ENCODE measurements around a stretch of chr15.

DNA sequence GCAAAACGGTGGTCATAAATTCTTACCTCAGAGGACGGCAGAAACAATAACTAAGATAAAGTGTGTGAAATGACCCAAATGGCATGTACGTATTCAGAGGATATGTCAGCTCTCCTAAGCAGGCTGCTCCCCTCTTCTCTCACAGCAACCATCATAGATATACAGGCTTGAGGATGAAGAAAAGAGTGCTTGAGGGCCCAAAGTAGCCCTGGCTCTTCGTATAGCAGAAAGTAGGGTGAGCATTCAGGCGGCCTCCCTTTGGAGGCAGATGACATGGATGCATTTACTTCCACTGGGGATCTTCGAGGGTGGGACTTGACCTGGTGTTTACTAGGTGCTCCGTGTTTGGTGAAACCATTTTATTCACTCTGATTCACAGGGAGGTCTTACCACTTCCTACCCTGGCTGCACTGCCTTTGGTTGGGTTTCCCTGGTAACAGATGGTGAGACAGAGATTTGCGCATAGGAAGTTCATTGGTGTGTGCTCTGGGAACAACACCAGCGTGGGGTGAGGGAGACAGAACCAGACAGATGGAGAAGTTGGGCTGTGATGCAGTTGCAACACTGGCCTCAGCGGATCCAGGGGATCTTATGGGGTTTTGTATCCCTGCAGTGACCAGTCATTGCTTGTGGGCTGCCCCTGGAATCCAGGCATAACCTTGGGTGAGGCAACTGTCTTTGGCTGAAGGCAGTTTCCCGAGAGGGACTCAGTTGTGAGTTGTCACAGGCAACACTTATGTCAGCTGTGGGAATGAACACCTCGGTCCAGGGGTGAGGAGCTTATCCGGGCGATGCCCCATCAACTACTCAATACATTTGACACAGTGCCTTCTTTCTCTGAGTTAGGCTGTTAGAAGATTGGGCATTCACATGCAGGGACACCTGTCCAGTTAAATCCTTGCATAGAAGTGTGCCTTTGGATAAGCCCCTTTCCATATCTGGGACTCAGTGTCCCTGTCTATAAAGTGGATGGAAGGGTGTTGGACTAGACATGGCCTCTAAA lies 12.5 kb upstream of the IL16 start:
- PRO-cap, 2 experiments: no peak in any of the 2 experiments

DNA sequence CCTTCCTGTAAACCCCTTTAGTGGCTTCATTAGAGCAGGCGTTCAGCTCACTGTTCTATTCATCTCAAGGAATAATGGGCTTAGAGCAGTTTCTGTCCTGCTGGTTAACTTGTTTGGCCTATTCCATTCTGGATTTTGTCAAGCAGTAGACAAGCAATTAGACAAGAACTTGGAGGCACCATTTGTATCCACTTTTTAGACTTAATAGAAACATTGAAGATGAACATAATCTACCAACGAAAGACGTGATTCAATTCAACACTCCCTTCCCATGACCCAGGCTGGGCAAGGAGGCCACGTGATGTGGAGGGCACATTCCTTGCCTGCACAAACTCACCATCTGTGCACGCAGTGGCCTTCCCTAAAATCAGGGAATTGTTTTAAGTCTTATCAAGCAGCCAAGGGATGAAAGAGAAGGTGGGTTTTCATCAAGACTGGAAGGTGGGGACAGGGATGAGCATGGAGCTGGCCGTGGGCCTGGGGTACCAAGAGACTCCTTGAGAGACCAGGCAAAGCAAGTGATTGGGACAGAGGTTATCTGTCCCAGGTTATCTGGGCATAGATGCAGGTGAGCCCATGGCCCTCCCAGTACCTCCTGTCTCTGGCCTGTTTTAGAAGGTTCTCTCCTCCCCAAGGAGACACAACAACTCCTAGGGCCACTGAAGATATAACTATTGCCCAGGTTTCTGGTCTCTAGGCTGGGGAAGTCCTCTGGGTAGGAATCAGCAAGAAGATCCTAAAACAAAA lies 13.4 kb downstream of the STARD5 start:
- PRO-cap, 2 experiments: no peak in any of the 2 experiments

DNA sequence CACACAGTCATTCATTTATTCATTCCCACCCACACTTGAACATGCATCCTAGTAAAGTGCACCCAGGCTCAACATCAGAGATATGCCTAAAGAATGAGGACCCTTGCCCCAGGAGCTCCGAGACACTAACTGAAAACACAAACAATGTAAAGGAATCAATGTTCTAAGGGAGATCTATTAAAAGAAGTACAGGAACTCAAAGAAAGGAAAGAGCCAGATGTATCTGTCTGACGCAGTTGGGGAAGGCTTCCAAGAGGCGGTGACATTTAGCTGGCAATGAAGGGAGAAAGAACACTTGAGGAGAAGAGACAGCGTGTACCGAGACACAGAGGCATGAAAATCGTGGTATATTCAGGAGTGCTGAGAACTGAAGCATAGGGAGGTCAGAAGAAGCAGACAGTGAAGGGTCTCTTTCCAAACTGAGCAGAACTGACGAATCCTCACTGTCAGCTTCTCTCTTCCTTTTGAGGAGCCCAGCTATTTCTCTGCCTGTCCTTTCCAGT lies 66.7 kb downstream of the EFL1 start:
- PRO-cap, 2 experiments: no peak in any of the 2 experiments

GRCh38 chr15:82261917-82262399 lies 576 bp downstream of the EFL1 start:
- PRO-cap, 2 experiments: no peak in any of the 2 experiments

GRCh38 chr15:82296639-82296868 lies 33.9 kb downstream of the SAXO2 start:
- PRO-cap, 2 experiments: peak in 2 of 2 experiments; most common minus-strand start chr15:82296721 (in 2)

- PRO-cap, 2 experiments: no peak in any of the 2 experiments
Observed at GRCh38 chr15:82332866-82333699, 16.2 kb downstream of the GOLGA6L10 start.

GRCh38 chr15:82541019-82541542 lies 824 bp upstream of the RPS17 start:
- PRO-cap, 2 experiments: no peak in any of the 2 experiments

DNA sequence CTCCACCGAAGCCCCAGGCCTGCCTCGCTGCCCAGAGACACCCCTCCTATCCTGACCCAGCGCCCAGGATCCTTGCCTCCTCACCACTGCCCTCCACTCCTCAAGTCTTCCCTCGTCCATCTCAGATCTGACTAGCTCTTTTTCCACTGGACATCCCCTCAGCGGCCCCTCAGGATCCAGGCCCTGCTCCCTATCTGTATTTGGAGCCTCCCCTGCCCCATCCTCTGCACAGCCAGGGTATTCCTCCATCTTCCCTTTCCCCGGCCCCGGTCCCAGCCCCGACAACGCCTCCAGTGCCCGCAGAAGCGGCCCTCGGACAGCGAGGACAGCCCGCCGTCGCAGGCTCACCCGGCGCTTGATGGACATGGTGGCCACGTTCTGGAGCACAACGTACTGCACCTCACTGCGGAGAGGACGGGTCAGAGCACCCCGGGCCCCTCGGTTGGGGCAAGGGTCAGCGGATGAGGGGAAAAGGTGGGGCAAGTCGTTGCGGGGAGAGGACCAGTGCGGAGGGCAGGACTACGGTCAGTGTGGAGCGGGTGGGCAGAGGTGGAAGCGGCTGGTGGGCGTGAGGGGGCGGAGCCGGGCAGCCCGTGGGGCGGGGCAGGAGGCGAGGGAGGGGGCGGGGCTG lies 29.7 kb downstream of the AP3B2 start:
- PRO-cap, 2 experiments: no peak in any of the 2 experiments

GRCh38 chr15:82809763-82810765 lies 636 bp downstream of the WHAMM start:
- PRO-cap, 2 experiments: peak in 2 of 2 experiments; most common plus-strand start chr15:82810276 (in 1); most common minus-strand start chr15:82810245 (in 1)

- PRO-cap, 2 experiments: no peak in any of the 2 experiments
Observed at GRCh38 chr15:82810766-82810938, 1.2 kb downstream of the WHAMM start.

GRCh38 chr15:82836049-82836728 lies 26.8 kb downstream of the WHAMM start:
- PRO-cap, 2 experiments: no peak in any of the 2 experiments

DNA sequence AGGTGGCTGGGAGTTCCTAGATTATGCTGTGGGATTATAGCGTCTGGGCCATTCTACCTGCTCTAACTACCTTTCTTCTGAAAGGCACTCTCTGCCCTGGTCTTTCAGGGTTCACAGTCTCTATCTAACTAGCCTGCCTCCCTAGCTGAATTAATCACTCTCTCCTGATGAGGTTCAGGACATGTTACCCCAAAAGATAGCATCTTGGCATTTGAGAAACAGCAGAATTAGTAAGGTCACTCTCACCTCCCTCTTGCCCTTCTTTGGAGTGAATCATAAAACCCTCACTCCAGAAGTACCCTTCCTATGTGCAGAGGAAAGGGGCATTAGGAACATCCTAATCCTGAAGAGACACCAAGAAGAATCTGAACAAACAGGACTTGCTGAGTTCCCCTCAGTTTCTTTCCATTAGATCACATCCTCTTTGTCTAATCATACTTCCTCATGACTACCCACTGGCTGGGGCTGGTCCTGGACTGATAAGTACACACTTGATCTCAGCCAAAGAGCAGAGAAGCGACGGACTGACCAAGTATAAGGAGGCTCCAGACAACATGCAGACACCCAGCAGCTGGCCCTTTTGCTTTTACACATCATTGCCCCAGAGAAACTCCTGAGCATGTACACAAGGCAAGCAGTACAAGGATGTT lies 15.2 kb upstream of the TM6SF1 start:
- PRO-cap, 2 experiments: peak in 2 of 2 experiments; most common plus-strand start position 511 of the sequence (in 2)

GRCh38 chr15:83120057-83120256 lies 12.5 kb downstream of the TM6SF1 start:
- PRO-cap, 2 experiments: no peak in any of the 2 experiments

DNA sequence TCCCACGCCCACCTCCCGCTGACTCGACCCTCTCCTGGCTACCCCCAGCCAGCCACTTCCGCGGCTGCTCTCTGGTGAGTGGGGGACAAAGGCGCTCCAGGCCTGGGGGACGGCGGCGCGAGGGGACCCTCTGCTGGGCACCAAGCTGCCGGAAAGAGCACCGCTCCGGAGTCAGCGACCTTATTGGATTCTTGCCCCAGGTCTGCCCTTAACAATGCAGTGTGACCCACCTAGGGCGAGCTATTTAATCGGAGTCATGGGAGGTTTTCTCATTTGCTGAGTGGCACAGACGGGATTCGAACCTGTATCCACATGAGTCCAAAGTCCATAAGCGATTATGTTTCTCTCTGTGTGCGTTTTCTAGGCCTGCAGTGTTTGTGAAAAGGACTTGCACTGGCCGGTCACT lies 588 bp upstream of the HDGFL3 start:
- PRO-cap, 2 experiments: no peak in any of the 2 experiments

DNA sequence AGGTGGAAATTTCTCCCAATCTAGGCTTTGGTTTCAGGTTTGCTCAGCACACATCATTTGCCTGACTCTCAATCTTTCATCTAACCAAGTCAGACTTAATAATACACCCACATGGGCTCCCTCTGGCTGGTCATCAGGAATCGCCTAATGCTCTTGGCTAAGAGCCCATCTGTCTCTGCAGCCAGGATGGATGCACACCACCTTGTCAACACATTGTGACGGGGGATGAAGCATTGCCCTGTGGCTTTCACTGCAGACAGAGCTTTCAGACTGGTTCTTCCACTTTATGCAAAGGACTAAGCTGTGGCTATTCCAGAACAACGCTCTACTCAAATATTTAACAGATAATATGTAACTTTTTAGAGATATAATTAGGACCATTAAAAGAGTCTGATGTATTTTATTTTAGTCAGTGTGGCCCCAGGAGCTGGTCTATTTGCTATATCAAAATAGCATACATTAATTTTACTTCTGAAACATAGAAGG lies 3.1 kb upstream of the HDGFL3 start:
- PRO-cap, 2 experiments: no peak in any of the 2 experiments

GRCh38 chr15:83288174-83288939 lies 3.9 kb upstream of the BNC1 start:
- PRO-cap, 2 experiments: no peak in any of the 2 experiments

DNA sequence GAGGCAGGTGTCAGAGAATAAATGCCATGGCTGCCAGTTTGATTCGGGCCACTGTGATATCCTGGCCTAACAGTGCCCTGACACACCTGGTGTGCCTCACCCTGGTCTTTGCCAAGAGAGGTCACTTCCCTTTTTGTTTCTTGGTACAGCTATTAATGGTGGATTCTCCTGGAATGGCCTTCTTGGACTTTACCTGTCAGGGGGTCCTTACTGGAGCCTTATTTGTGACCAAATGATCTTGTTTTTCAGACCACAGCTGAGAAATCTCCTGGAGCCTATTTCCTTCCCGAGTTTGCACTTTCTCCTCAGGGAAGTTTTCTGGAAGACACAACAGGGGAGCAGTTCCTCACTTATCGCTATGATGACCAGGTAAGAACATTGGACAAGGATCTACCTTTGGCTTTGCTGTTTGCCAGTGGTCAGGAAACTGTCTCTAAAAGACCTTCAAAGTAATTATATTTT lies 50.2 kb downstream of the ADAMTSL3 start:
- PRO-cap, 2 experiments: no peak in any of the 2 experiments

GRCh38 chr15:83930407-83931411 lies 276.8 kb downstream of the ADAMTSL3 start:
- PRO-cap, 2 experiments: no peak in any of the 2 experiments

DNA sequence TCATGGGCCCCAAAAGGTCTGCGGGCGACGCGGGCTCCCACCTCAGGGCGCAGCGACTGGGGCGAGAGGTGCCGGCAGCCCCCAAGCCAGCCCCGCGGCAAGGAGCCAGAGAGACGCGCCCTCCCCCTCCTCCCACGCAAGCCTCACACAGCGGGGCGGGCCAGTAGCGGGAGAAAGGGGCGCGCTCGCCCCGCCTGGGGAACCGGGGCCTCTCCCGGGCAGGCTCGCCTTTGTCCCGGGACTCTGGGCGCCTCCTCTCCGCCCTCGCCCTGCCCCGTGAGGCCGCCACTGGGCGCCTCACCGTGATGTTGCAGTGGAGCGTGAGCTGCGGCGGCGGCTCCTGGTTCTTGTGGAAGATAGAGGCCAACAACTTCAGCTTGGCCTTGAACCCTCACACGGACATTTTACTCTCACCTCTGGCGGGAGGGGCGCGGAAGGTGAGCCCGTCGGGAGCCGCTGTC lies 100.6 kb upstream of the ZSCAN2 start:
- PRO-cap, 2 experiments: no peak in any of the 2 experiments

DNA sequence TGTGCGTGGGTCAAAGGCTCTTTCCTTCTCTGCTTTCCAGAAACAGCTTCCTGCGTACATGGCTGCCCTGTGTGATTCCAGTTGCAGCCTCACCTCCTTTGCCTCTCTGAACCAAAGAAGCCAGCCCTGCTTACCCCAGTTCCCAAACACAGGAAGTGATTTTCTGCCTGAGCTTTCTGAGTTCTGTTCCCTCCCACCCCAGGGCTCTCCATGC lies 15.4 kb downstream of the ZSCAN2 start:
- PRO-cap, 2 experiments: no peak in any of the 2 experiments